Measurements from ENCODE around the gene SP3.

DNA sequence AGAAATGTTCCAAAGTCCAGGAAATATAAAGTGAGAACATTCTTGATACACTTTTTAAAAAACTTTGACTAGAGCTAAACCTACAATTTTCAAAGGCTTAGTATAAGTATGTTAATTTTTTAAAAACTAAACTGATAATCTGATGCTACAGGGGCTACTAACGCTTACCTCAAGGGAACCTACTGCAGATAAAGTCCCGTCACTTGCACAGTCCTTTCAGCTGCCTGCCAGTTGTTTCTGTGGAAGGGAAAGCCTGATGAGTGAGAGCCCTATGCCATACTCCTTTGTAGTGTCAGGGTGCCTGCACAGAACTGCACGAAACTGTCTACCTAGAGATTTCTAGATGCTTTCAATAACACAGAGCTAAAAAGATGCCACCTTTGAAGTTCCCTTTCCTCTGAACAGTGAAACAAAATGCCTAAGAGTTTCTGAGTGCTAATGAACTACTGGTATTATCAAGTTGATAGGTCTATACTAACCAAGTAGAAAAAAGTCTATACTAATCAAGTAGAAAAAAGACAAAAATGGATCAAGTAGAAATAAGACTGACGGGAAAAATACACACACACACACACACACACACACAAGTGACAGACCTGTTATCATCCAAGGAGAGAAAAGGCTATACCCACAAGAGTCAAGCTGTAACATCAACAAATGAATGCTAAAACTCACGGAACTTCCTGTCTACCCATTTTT is 79.1 kb downstream of the TLK1 start:
- RRBS: no CpG with 5 or more reads among the region's 5 CpGs

DNA sequence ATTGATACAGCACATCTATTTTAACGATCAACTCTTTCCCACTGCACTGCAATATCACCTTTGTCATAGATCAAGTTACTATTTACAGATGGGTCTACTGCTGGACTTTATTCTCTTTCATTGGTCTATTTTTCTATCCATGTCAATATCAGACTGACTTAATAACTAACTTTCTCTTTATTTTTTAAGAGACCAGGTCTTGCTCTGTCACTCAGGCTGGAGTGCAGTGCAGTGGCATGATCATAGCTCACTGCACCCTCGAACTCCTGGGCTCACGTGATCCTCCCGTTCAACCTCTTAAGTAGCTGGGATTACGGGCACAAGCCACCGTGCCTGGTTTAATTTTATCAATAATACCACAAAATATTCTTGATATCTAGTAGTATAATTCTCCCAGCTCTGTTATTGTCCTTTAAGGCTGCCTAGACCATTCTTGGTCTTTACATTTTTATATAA is 71.2 kb downstream of the TLK1 start:
- RRBS: no CpG with 5 or more reads among the region's 6 CpGs

DNA sequence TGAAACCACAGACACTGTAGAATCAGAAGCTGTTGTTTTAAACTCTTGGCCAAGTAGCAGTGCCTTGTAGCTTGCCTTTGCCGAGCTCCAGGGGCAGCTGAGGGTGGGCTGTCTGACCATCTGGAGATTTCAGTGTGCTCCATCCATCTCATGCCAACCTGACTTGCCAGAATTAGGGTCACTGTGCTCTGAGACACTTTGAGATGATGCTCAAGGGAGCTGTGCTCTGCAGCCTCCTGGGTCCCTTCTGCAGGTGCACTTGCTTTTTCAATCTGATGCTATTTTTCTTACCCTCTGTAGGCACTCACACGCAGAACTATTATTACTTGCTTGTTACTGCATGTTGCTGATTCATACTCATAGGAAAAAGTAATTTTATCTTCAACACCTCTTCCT is 116.1 kb downstream of the METTL8 start:
- RRBS: no CpG with 5 or more reads among the region's 2 CpGs

GRCh38 chr2:171556643-171557038 is 34.4 kb downstream of the CYBRD1 start:
- RRBS: no CpG with 5 or more reads among the region's 1 CpG

DNA sequence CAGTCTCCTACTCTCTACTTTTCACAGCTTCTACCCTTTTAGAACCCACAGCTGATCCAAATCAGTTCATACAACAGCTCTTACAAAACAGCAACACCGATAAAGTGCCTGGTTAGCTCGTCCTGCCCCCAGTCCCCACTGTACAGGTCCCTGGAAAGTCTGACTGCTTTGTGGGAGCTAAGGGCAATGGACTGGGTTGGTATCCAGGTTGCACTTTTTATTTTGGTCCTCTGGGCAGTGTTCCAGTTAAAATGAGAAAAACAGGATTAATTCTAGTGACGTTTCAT is 53.1 kb upstream of the ITGA6 start:
- RRBS: no CpG with 5 or more reads among the region's 3 CpGs

DNA sequence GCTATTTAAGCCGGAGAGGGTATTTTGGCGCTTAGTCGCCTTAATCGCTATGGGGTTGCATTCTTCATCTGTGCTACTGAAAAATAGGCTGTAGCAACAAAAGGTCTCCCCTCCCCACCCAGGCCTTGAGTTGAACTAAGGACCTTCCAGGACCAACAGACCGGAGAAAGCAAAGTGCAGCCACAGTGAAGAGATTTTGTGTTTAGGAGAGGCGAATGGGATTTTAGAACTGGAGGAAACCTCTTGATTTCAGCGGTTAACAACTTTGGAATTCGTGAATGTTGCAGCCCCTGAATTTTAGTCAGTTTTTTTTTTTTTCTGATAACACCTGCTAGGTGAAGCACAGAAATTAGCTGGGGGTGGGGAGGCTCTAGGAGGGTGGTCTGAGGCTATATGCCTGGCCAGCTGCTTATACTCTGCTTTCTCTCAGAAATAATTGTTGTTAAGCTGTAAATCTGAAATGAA is 1.5 kb downstream of the ITGA6 start:
- RRBS: no CpG with 5 or more reads among the region's 8 CpGs

DNA sequence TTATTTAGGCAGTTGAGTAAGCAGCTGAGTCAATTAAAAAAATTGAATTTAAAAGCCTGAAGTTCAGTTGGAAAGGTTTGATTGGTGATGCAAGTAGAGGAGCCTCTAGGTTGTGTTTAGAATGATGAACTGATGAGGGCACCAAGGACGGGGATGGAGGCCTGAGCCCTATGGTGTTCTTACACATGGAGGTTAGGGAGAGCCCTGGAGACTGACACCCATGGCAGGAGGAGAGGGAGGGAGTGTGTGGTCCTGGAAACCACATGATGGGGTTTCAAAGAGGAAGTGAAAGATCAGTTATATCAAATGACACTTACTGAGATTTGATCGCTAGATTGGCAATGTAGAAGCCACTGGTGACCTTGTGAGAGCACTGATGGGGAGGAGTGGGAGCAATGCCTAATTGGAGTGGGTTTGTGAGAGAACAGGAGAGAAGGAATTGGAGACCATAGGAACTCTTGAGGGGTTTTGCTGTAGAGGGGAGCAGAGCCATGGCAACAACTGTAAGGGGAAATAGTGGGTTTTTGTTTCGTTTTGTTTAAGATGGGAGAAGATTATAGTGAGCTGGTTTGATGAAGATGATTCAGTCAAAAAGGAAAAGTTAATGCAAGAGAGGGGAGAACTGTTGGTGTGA is 10.3 kb downstream of the ITGA6 start:
- RRBS: no CpG with 5 or more reads among the region's 3 CpGs

DNA sequence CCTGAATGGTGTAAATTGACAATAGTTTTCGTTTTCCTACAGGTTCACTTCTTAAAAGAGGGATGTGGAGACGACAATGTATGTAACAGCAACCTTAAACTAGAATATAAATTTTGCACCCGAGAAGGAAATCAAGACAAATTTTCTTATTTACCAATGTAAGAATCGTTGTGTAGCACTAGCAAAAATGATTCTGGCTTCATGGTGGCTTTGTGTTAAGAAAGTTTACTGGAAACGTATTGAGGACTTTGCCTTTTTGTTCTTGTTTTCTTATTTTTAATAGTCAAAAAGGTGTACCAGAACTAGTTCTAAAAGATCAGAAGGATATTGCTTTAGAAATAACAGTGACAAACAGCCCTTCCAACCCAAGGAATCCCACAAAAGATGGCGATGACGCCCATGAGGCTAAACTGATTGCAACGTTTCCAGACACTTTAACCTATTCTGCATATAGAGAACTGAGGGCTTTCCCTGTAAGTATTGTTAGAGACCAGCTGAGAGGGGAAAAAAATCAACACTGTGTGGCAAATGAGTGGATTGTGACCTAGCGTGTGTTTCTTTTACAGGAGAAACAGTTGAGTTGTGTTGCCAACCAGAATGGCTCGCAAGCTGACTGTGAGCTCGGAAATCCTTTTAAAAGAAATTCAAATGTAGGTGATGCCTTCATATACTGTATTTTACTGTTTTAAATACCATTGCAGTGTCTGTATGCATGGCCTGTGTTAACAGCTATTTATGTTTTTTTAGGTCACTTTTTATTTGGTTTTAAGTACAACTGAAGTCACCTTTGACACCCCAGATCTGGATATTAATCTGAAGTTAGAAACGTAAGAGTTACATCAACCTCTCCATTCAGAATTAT is 59.8 kb downstream of the ITGA6 start:
- RRBS: no CpG with 5 or more reads among the region's 12 CpGs

GRCh38 chr2:172490754-172491542 is 63.6 kb downstream of the ITGA6 start:
- RRBS: no CpG with 5 or more reads among the region's 10 CpGs

GRCh38 chr2:172496070-172496511 is 59.8 kb upstream of the PDK1 start:
- RRBS: no CpG with 5 or more reads among the region's 3 CpGs

DNA sequence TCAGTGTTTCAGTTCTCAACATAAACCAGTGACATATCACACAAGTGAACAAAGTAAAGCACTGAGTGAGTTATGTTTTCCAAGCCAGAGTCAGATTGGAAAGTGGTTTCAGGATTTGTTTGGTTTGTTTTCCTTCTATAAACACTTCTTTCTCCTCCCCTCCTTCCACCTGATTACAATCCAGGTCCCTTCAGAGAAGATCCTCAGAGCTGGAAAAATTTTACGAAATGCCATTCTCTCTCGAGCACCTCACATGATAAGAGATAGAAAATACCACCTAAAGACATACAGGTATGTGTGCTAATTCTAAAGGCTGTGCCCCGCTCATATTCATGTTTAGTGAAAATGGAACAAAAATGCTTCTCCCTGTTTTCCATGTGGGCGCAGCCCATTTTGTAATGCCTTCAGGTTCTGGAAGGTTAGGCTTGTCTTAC is 114.7 kb upstream of the MAP3K20 start:
- RRBS: no CpG with 5 or more reads among the region's 4 CpGs

DNA sequence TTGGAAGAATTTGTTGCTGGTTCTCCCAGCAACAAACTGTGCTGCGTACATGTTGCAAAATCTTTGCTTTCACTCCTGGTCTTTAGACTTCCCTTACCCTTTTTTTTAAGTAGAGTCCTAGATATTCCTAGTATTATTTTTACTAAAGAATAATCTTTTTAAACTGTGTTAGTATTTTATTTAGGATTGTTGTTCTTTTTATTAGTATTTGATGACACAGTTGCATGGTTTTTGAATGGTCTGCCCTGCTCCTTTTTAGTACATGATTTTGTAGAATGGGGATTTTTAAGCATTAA is 129.9 kb downstream of the MAP3K20 start:
- RRBS: no CpG with 5 or more reads among the region's 1 CpG

GRCh38 chr2:173287433-173287949 is 67.2 kb upstream of the CDCA7 start:
- RRBS: no CpG with 5 or more reads among the region's 4 CpGs

DNA sequence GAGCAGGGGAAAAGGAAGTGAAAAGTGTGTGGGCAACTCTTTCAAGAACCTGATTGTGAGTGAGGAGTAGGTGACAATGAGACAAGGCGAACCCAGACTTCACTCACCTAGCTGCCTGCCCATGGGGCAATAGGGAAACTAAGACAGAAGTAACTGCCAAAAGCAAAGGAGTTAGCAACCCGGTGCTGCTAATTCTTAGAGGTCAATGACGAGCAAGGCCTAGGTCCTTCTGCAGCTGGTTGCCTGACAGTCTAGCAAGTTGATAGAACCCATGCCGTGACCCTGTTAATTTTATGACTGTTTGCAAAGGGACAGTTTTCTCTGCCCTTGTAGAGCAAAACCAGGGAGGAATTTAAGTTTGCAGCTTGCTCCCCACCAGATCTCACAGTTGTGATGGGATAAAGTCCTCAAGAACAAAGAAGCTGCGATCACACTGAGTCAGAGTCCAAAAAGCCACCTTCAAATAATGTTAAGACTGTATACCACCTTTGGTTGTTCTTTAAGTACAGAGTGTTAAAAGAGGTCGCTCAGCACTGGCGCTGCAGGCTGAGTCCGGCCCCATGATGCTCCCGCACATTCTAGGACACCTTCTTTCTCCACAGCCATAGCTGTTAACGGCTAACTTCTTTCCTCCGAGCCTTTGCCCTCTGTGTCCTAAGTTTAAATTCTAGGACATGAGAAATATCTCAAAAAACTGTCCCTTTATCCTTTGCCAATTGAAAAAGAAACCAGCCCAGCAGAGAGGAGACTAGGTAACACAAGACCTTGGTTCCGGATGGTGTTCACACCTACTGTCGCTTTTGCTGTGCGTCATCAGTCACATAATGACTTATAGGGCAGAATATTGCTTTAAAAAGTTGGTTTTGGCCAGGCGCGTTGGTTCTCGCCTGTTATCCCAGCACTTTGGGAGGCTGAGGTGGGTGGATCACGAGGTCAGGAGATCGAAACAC is 66.5 kb downstream of the SP3 start:
- RRBS: no CpG with 5 or more reads among the region's 19 CpGs

DNA sequence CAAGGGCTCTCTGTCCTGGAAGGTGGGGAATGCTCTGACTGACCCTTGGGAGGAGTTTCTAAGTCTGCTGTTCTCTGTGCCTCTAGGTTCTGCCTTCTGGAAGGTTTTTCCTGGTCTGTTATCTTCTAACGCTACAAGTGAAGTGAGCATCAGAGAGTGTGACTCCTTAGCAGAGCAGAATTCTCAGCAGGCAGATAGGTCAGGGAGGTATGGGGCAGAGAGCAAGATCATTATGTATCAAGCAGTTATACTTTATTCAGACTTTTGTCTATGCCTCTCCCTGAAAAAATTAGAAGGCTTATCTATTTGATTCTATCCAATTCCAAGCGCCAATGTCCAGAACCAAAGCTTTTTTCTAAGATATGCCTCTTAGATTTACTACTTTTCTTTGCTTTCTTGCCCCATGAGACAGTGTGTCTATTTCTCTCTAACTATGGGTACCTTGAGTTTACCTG is 35.5 kb downstream of the SP3 start:
- RRBS: no CpG with 5 or more reads among the region's 2 CpGs

DNA sequence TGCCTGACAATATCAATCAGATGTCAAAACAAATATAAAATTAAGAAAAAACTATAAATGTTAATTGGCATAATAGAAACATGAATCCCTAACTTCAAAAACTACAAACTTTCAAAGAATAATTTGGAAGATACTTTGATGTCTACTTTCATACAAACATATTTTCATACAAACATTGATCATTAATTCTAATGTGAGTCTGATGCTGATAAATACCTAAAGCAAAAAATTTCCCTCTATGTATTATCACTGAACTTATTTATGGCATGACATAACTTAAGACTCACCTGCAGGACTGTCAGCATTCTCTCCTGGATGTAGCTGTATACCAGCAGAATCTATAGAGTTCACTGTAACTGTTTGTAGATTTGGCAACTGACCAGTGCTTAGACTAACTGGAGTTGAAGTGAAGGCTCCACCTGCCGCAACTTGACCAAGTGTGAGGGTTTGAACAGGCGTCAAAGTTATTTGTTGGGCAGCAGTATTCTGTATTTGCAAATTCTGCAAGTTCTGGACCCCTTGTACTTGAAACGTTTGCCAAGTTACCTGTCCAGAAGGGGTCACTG is 10.5 kb downstream of the SP3 start:
- RRBS: no CpG with 5 or more reads among the region's 3 CpGs

GRCh38 chr2:173963337-173963799 is 1.8 kb downstream of the SP3 start:
- RRBS: 1% methylated on average over 21 of the region's 41 CpGs

DNA sequence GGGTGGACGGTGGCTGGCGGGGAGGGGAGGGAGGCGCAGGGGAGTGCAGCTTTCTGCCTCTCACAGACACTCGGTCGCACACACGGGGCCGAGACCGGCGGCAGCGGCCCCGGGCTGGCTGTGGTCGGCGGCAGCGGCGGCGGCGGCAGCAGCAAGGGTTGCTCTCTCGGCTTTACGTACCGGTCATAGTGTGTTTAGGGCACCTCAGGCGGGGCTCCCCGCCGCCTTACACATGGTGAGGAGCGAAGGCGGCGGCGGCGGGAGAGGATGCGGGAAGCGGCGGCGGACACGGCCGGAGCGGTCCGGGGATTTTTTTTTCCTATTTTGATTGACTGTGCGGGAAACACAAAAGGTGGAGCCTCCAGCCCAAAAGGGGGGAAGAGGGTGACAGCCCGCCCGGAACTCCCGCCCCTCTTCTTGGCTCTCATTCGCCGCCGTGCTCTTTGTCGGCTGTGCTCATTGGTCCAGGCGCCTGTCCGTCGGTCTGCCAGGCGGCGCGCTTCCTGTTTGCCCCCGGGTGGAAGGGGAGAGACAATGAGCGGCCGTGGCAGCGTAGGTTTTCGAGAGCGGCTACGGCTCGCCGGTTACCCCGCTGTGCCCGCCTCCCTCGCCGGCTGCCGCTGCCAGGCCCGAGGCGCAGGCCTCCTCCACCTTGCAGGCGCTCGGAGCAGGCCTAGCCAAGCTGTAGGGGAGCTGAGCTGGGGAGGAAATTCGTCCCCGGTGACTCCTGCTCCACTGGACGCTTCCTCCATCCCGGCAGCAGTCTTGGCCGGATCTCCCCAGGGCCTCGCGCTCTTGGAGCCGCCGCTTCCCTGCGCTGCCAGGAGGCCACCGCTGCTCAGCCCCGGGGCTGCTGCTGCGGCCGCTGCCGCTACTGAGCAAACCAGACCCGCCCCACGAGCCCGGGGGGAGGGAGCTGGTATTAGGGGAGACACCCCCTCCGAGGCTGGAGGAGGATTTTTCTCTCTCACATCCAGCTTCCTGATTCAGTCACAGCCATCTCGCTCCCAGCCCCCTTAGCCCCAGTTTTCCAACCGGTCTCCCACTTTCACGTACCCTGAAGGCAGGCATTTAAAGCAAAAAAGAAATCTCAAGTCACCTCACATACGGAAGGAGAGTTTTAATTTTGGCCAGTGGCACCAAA is at the start of gene SP3:
Gene SP3 (minus strand): TSS at position 389 of the 1,144 bp plus-strand sequence.
- RRBS: 2% methylated on average over 55 of the region's 91 CpGs

- RRBS: no CpG with 5 or more reads among the region's 6 CpGs
Observed at GRCh38 chr2:173986377-173987301, 21.5 kb upstream of the SP3 start.

GRCh38 chr2:173997196-173997741 is 32.1 kb upstream of the SP3 start:
- RRBS: no CpG with 5 or more reads among the region's 7 CpGs